Mesenchymal stem cell of adipose (primary cell): ENCODE results near the gene FOXE3.

DNA sequence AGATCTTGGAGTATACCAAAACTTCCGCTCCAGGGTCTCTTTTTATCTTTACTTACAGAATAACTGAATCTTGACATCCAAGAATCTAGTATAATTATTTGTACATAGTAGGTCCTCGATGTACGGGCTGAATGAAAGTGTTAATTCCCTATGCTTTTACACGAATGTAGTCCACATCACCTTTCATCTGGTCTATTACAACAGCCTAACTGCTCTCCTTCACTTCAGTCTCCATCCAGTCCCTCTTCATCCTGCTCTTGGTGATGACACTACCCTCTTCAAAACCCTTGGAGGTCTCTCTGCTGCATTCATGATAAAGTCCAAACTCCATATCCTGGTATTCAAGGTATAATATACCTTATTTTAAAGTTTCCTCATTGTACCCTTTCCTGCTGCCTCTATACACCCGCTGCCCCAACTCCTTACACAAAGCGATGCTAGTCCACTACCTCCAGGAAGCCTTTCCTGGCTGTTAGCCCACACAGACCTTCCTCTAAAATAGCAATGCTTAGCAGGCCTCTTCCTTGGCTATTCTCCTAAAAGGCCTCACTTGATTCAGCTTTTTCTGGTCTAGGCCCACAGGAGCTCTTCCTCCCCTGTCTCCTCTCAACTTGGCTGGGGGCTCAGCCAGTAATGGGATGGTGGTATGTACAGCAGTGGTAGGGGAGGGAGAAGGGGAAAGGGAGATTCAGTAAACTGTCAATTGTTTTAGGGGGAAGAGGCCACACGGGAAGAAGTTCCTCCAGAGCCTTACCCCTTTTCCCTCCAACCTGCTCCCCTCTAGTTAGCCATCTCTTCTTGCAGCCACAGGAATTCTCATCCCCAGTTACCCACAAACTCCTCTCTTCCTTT is 2.8 kb downstream of the LRRC41 start:
- CAGE, long polyA plus RNA: no peak

- CAGE, long polyA plus RNA: no peak
Observed at GRCh38 chr1:46526675-46527309, 8.5 kb downstream of the TMEM275 start.

GRCh38 chr1:46593998-46594493 is 10.0 kb downstream of the MKNK1 start:
- CAGE, long polyA plus RNA: no peak

DNA sequence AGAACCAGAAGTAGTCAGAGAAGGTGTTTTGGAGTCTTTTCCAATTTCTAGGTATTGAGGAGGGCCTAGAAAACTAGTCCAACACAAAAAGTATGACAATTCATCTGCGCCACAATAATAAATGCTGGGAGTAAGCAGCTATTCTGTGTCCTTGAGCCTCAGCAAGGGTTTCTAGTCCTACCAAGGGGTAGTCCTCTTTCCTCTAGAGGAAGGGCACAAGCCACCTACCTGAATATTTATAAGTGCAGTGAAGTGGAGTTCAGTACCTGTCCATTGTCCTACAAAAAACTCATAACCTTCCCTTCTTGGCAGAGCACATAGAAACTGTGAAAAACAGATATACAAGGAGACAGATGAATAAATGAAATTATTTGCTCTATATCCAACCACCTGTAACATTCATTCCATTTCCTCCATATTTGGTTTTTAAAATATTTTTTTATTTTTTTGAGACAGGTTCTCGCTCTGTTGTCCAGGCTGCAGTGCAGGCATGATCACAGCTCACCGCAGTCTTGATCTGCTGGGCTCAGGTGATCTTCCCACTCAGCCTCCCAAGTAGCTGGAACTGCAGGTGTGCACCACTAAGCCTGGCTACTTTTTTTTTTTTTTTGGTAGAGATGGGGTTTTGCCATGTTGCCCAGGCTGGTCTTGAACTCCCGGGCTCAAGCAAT is 23.1 kb downstream of the ATPAF1 start:
- CAGE, long polyA plus RNA: no peak

- CAGE, long polyA plus RNA: no peak
Observed at GRCh38 chr1:46672006-46672317, 308 bp downstream of the TEX38 start.

- CAGE, long polyA plus RNA: no peak
Observed at GRCh38 chr1:46676651-46677257, 5.1 kb downstream of the TEX38 start.

- CAGE, long polyA plus RNA: no peak
Observed at GRCh38 chr1:46754515-46755089, 35.7 kb upstream of the EFCAB14 start.

- CAGE, long polyA plus RNA: no peak
Observed at GRCh38 chr1:46801269-46801840, 2.5 kb downstream of the CYP4B1 start.

DNA sequence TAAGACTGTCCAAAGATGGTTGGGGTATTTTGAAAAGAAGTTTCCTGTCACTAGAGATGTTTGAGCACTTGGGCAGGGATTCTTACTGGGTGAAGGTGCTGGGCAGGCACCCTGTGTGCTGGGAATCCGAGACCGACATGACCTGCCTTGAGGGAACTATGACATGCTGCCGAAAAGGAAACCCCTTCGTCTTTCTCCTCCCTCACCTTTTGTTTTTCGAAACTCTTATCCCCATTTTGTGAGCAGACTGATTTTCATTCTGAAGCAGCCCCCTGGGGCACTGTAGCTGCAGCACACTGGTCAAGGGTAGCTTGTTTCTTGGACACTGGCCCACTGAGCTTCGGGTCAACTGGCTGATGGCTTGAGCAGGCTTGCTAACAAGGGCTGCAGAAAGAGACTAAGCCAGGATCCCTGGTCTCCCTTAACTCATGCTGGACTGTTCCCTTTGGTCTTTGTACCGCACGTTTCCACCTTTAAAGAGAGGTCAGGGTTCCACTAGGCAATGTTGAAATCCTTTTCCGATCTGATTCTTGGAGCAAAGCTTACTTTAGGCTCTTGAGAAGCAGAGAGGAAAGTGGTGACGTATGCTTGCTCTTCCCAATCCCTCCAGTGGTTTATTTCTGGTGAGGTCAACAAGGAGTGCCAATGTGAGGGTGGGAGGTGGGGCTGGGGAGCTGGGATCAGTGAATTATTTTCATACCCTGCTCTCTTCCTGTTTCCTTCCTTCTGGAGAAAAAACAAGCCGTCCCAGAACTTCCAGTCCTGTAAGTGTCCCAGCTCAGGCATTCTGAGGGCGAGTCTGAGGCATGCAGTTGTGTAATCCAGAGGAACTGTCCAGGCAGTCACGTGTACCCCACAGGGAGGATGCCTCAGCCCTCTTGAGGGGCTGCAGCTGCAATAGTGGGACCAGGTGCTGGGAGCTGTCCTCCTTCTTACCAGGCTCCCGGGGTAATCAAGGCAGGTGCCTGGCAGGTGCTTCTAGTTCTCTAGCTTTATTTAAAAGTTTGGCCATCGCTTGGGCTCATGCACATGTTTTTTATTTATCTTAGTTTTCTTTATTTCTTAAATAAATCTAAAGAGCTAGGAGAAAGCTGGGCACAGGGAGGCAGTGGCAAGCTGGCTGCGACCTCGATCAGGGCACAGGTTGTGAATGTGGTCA is 7.6 kb downstream of the CYP4B1 start:
- CAGE, long polyA plus RNA: no peak

DNA sequence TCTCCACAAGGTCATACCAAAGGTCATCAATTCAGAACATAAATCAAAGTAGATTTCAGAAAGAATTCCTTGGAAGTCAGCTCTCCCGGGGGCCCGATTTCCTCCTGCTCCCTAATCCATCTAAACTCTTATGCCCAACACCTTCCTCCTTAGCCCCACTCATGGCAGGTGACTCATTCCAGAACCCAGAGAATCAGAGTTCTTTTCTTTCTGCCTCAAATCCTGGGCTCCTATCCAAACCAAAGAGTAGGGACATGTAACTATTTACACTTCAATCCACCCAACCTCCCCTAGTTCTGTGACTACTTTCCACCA is 7.2 kb upstream of the CYP4A11 start:
- CAGE, long polyA plus RNA: no peak

GRCh38 chr1:47138245-47138795 is 1.1 kb downstream of the CYP4A22 start:
- CAGE, long polyA plus RNA: no peak

- CAGE, long polyA plus RNA: no peak
Observed at GRCh38 chr1:47225365-47226127, 6.5 kb downstream of the TAL1 start.

DNA sequence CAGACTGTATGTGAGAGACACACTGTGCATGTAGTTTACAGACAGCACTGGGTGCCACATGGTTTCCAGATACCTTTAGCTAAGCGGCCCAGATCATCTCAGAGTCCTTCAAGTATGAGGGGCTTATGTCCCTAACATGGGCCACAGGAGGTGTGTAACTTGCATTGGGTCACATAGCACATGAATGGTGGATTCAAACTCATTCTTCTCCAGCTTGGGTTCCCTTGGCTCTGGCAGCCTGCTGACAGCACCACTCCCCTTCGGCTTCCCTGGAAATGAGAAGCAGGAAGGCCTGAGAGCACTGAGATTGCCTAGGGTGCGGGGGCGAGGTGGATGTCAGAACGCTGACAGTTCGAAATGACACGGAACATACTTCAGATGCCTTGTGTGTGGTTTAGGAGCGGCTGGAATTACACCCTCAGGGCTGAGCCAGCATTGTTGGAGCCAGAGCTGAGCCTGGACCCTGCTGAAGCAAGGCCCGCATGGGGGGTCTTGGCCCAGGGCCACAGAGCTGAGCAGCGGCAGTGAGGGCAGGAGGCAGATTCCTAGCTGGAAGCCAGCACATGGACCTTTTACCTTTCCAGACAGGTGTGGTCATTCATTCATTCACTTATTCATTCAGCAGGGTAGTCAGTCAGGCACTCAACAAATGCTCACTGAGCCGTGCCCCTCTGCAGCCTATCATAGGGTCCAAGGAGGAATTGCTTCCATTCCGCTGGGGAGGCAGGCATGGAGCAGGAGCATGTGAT is 6.8 kb upstream of the FOXE3 start:
- CAGE, long polyA plus RNA: no peak

DNA sequence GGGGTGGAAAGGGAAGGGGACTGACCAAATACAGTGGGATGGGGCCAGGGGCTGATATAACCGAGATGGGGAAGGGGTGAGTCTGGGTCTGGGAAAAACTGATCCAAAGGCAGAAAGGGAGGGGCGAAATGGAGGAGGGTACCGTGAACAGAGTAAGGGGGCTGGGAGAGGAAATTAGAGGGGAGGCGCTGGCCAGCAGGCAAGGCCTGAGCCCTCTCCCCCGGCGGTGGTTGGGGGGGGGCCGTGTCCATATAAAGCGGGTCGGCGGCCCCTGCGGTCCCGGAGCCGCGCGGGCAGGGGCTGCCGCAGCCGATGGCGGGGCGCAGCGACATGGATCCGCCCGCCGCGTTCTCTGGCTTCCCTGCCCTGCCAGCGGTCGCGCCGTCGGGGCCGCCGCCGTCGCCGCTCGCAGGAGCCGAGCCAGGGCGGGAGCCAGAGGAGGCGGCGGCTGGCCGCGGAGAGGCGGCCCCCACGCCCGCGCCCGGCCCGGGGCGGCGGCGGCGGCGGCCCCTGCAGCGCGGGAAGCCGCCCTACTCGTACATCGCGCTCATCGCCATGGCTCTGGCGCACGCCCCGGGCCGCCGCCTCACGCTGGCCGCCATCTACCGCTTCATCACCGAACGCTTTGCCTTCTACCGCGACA is at the start of gene FOXE3:
FOXE3 (plus strand) TSS at position 282 of the 643 bp plus-strand sequence.
- CAGE, long polyA plus RNA: no peak

- CAGE, long polyA plus RNA: no peak
Observed at GRCh38 chr1:47708251-47708670, 270.4 kb downstream of the FOXD2 start.

- CAGE, long polyA plus RNA: no peak
Observed at GRCh38 chr1:47758327-47758971, 238.7 kb downstream of the TRABD2B start.

- CAGE, long polyA plus RNA: no peak
Observed at GRCh38 chr1:47775033-47775629, 222.1 kb downstream of the TRABD2B start.

- CAGE, long polyA plus RNA: no peak
Observed at GRCh38 chr1:47865686-47866449, 131.3 kb downstream of the TRABD2B start.

DNA sequence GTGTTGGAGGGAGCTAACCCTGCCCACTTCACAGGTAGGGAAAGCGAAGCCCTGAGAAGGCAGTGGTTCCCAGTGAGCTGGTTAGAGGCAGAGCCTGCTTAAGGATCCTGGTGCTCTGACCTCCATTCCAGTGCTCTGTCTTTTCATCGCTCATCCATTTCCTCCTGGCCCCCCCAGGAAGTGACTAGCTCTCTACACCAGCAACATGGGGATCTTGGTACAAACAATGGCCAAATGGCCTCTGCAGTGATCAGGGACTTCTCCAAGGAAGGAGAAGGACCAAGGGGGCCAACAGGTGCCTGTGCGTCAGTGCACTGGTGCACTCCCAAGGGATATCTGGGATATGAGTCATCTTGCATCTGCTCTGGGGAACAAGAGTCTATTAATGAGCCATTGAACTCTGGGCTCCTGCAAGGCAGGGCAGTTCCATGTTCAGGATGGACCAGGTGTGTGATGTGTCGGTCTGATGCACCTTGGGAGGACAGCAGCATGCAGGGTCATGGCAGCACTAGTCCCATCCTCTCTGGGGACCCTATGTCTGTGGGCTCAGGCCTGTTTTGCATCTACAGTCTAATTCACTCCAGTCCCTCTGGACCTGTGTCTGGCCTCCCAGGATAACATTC is 125.4 kb downstream of the TRABD2B start:
- CAGE, long polyA plus RNA: no peak

DNA sequence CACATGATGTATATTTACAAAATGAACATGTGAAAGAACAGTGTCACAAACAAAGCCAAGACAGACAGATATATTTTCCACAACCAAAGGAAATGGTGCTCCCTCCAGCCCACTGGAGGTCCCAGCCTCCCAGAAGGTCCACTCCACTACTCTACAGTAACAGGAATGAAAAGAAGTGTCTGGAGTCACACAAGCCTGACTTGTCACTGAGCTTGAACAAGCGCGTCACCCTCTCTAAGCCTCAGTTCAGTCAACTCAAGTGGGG is 121.3 kb downstream of the TRABD2B start:
- CAGE, long polyA plus RNA: no peak